ENCODE results near the gene UTP6.

- PRO-cap, 2 experiments: no peak in any of the 2 experiments
- RAMPAGE, long total RNA, 4 experiments: no peak in any of the 4 experiments
Measured at GRCh38 chr17:31431997-31432693, 40.7 kb downstream of the RAB11FIP4 start.

- PRO-cap, 2 experiments: no peak in any of the 2 experiments
- RAMPAGE, long total RNA, 4 experiments: no peak in any of the 4 experiments
Measured at GRCh38 chr17:31457175-31458062, 65.9 kb downstream of the RAB11FIP4 start.

DNA sequence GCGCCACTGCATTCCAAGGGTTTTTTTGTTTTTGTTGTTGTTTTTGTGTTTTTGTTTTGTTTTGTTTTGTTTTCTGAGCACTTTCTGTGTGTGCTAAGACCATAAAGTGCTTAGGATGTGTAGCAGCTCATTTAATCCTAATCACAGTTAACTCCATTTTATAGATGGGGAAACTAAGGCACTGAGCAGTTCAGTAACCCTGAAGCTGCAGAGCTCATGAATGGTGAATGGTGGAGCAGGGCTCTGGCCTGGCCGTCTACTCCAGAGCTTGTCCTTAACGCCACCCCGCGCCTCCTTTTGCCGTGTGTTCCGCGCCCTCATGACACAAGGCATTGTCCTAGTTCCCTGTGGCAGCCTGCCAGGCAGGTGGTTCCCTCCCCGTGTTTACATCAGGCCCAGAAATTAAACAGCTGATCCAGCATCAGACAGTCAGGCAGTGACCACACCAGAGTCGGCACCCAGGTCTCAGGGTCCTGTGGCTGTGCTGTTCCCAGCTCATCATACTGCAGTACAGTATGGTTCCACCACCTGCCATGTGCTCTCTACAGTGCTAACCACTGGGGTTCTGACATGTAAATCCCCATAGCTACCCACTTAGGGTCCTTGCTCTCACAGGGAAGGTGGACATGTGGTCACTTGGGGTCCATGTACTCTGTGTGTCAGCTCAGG lies 119.6 kb downstream of the RAB11FIP4 start:
- PRO-cap, 2 experiments: no peak in any of the 2 experiments
- RAMPAGE, long total RNA, 4 experiments: no peak in any of the 4 experiments

- PRO-cap, 2 experiments: no peak in any of the 2 experiments
- RAMPAGE, long total RNA, 4 experiments: no peak in any of the 4 experiments
Measured at GRCh38 chr17:31535561-31536256, 144.2 kb downstream of the RAB11FIP4 start.

DNA sequence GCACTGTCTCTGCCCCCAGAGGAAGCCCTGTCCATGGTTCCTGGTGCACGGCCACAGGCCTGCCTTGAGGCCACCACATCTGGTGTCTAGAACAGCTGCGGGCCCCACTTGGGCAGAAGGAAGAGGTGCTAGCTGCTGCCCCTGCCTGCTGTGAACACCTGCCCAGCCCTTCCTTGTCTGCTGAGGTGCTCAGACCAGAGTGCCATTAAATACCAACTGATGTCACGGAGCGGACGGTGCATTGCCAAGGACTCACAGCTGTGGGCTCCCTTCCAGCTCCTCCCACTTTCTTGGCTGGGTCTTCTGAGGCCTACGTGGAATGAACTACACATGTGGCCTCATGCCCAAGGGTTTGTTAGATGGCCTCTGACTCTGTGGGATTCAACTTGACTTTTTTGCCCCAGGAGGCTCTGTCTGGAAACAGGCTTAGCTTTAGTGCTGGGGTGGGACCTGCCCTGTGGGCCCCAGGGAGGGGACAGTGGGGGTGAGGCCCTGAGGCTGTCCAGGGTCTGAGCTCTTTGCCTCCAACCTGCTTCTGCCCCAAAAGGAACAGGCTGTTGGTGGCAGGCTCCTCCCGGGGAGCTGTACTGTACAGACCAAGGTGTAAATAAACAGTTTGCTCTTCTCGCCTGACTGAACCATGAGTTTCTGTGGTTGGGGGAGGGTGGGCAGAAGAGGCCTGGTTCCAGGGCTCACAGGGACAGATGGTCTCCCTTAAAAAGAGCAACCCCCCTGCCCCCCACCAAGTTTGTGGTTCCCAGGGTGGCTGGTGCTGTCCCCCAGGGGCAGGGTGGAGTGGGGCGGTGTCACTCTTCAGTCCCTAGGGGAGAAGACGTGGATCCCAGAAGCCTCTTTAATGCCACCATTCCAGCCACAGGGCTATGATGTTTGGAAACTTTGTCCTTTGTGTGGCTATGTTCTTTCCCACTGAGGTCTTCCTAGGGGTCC lies 146.4 kb downstream of the RAB11FIP4 start:
- PRO-cap, 2 experiments: no peak in any of the 2 experiments
- RAMPAGE, long total RNA, 4 experiments: no peak in any of the 4 experiments

GRCh38 chr17:31549367-31550347 lies 158.2 kb downstream of the RAB11FIP4 start:
- PRO-cap, 2 experiments: peak in 2 of 2 experiments; most common plus-strand start chr17:31550065 (in 1); most common minus-strand start chr17:31549925 (in 1)
- RAMPAGE, long total RNA, 4 experiments: start-site peak on the minus strand in 1 of 4 experiments, at chr17:31549925-31549984 at its widest, 9 reads per replicate

DNA sequence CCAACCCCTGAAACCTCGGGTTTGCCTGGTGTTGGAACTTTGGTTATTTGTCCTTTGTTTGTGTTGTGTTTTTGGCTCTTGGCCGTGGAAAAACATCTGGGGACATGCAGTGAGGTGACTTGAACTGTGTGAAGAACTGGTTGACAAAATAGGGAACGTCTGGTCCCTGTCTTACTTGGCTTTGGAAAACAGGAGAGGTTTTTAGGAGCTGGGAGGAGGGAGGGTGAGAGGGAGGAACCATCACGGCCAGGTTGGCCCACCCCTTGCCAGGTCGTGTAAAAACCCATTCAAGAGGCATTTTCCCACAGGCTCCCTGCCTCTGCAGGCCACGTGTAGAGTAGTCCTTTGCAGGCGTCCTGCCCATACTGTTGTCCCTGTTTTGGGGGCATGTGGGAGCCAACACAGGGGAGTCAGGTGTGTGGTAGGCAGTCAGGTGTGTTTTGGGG lies 169.3 kb downstream of the RAB11FIP4 start:
- PRO-cap, 2 experiments: no peak in any of the 2 experiments
- RAMPAGE, long total RNA, 4 experiments: no peak in any of the 4 experiments

GRCh38 chr17:31901292-31902170 lies at the start of gene UTP6:
UTP6 (minus strand) TSS chr17:31901708.
- PRO-cap, 2 experiments: peak in 2 of 2 experiments; most common plus-strand start chr17:31901953 (in 1); most common minus-strand start chr17:31901737 (in 1)
- RAMPAGE, long total RNA, 4 experiments: start-site peak on the minus strand in 4 of 4 experiments, at chr17:31901666-31901737 at its widest, 48 to 387 reads per replicate

- PRO-cap, 2 experiments: no peak in any of the 2 experiments
- RAMPAGE, long total RNA, 4 experiments: no peak in any of the 4 experiments
Measured at GRCh38 chr17:31999083-31999946, 7.9 kb upstream of the LRRC37B start.

DNA sequence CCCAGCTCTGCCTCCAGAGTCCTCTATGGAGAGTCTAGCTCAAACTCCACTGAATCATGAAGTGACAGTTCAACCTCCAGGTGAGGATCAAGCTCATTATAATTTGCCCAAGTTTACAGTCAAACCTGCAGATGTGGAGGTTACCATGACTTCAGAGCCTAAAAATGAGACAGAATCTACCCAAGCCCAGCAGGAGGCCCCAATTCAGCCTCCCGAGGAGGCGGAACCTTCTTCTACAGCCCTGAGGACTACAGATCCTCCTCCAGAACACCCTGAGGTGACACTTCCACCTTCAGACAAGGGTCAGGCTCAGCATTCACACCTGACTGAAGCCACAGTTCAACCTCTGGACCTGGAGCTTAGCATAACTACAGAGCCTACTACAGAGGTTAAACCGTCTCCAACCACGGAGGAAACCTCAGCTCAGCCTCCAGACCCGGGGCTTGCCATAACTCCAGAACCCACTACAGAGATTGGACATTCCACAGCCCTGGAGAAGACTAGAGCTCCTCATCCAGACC lies 14.9 kb downstream of the LRRC37B start:
- PRO-cap, 2 experiments: no peak in any of the 2 experiments
- RAMPAGE, long total RNA, 4 experiments: no peak in any of the 4 experiments

DNA sequence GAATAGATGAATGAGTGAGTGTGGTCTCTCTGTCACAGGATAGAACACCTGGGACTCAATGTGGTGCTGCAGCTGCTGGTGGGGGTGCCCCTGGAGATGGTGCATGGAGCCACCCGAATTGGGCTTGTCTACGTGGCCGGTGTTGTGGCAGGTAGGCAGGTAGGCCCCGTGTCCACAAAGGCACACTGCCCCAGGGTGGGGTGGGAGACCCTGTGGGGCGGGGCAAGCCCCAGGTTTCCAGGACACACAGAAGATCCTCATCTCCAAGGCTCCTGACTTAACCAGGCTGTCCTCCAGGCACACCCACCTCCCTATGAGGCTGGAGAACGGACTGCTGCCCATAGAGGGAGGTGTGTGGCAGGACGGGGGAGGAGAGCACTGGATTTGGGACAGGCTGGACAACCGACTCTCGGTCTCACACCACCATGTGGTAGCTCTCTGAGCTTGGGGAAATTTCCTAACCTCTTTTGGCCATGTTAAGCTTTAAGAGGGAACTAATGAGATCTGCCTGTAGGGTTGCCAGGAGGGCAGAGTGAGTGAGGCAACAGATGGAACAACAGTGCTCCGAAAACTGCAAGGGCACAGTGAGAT lies 32.5 kb downstream of the RHBDL3 start:
- PRO-cap, 2 experiments: no peak in any of the 2 experiments
- RAMPAGE, long total RNA, 4 experiments: no peak in any of the 4 experiments

DNA sequence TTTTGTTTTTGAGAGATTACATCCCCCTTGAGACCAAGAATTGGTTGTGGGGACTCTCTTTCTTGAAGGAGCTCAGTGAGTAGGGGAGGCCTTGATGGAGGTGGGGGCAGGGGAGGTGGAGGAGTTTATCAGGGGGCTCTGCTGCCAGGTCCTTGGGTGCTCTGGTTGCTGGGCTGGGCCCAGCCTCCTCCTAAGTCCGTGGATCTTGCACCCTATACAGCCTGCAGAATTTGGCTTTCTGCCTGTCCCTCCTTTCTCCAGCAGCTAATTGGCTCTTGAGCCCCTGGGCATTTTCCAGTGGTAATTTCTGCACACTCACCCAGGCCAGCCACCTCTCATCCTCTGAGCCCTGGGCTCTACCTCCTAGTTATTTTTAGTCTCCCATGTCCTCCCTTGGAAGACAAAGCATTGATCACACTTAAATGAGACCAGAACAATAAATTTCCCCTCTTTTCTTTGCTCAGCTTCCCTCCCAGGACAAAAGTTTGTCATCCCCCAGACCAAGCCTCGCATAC lies 38.1 kb downstream of the RHBDL3 start:
- PRO-cap, 2 experiments: no peak in any of the 2 experiments
- RAMPAGE, long total RNA, 4 experiments: no peak in any of the 4 experiments

DNA sequence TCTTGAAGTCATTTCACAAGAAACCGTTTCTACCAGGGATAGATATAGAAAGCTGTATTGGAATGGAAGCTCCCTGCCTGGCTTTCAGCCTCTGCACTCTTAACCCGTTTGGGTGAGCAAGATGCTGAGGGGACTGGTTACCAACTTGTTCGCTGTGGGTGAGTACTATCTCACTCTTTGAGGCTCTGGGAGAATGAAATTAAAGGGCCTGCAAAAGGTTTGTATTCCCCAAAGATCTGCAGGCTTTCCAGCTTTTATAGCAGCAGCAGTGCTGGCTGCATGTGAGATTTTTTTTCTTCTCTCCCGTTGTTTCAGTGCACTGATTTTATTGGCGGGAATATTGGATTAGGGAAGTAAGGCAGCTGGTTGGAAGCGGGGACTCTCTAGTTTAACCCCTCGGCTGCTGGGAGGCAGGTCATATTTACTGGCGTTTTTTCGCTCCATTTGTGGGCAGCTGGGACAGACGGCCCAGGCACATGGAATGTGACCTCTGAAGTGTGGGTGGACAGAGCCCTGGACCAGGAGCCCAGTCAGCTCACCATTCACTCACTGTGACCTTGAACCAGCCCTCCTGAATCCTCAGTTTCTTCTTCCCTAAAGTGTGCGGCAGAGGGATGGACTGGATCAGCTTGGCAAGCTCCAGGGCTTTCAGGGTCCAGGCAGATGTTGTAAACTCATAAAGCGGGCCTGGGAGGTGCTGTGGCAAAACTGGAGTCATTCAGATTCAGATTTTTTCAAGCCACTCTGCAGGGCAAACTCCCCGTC lies 30.8 kb downstream of the C17orf75 start:
- PRO-cap, 2 experiments: no peak in any of the 2 experiments
- RAMPAGE, long total RNA, 4 experiments: no peak in any of the 4 experiments

- PRO-cap, 2 experiments: peak in 2 of 2 experiments; most common plus-strand start chr17:32350698 (in 1); most common minus-strand start chr17:32350613 (in 1)
- RAMPAGE, long total RNA, 4 experiments: no peak in any of the 4 experiments
Measured at GRCh38 chr17:32350287-32351180, 577 bp downstream of the ZNF207 start.

GRCh38 chr17:32358925-32359289 lies 8.9 kb downstream of the ZNF207 start:
- PRO-cap, 2 experiments: no peak in any of the 2 experiments
- RAMPAGE, long total RNA, 4 experiments: no peak in any of the 4 experiments

DNA sequence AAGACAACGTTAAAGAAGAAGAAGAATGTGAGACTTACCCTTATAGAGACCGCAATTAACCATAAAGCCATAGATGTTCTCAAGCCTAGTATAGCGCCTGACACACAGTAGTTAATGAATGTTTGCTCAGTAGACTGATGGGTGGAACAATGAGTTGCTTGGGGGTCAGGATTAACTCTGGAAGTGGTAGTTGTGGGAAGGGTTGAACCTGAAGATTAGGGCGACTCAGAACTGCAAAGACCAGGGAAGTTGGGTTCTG lies 40.8 kb upstream of the PSMD11 start:
- PRO-cap, 2 experiments: no peak in any of the 2 experiments
- RAMPAGE, long total RNA, 4 experiments: no peak in any of the 4 experiments

- PRO-cap, 2 experiments: peak in 1 of 2 experiments; most common plus-strand start chr17:32495649 (in 1)
- RAMPAGE, long total RNA, 4 experiments: no peak in any of the 4 experiments
Measured at GRCh38 chr17:32495219-32495961, 8.6 kb downstream of the CDK5R1 start.

GRCh38 chr17:32604496-32605479 lies 118.0 kb downstream of the CDK5R1 start:
- PRO-cap, 2 experiments: no peak in any of the 2 experiments
- RAMPAGE, long total RNA, 4 experiments: start-site peak on the minus strand in 1 of 4 experiments, at chr17:32605192-32605200 at its widest, 23 reads per replicate

- PRO-cap, 2 experiments: no peak in any of the 2 experiments
- RAMPAGE, long total RNA, 4 experiments: no peak in any of the 4 experiments
Measured at GRCh38 chr17:32684188-32684441, 192.8 kb downstream of the MYO1D start.

GRCh38 chr17:32853010-32853909 lies 23.7 kb downstream of the MYO1D start:
- PRO-cap, 2 experiments: no peak in any of the 2 experiments
- RAMPAGE, long total RNA, 4 experiments: start-site peak on the minus strand in 1 of 4 experiments, at chr17:32853233-32853305 at its widest, 8 reads per replicate

Data from upper lobe of left lung (tissue), 5 donors.